HCT116 (cell line): Measurements from ENCODE around the gene ATP2B1.

DNA sequence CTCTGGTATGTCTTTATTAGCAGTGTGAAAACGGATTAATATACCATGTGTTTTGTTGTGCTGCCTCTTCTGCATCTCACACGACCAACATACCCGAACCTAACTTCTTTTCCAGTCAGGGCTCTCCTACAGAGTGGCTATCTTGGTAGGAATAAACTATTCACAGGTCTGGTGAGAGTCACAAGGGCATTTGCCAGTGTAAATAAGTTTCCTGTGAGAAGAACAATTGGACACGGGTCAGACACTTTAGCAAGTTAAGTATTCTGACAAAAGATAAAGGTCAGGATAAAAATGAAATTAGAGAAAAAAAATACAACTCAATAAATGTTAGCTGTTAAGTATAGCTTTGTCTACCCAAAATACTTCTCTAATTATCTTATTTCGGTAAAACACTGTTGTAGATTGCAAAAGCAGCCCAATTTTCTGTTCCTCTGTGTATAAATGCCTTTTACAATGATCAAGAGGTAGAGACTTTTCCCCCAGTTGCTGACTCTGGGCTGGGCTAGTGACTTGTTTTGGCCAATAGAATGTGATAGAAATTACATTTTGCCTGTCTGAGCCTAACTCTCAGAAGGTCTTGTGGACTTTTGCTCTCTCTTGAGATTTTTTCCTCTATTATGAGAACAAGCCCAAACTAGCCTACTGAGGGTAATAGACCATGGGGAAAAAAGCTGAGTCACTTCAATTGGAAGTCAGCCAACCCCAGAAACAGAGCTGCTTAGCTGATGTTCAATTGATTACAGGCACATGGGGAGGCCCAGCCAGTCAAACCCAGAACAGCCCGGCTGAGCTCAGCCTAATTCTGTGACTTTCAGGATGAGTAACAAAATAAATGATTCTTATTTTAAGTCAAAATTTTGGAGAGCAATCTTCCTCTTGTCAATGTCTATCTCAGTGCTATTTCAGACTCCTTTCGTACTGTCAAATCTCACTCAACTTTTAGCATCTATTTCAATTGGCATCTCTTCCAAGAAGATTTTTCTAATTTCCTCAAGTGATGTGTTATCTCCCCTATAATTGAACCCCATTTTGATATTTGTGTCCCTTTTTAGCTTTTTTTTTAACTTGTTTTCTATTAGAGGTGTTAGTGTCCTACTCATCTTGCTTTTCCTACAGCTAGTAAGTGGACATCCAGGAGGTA, 61.3 kb downstream of the MYF5 start:
- RRBS = no CpG with 5 or more reads among the region's 7 CpGs

DNA sequence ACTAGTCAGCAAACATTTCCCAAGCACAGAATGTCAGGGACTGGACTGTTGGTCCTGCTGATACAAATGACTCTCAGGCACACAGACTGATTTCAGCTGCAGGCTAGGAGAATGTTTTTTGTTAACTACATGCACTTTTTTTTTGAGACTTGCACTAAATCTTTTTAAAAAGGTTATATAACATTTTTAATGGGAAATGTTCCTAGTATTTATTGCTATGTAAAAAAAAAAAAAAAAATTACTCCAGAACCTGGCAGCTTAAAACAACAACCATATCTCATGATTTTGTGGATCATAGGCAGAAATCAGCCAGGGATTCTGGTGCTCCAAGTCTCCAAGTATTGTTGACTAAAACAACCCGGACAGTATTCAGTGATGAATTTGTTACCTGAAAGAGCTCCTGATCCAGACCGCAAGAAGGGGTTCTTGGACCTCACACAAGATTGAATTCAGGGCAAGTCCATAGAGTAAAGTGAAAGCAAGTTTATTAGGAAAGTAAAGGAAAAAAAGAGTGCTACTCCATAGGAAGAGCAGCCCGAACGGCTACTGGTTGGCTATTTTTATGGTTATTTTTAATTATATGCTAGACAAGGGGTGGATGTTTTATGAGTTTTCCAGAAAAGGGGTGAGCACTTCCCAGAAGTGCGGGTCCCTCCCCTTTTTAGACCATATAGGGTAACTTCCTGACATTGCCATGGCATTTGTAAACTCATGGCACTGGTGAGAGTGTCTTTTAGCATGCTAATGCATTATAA, 131.5 kb downstream of the ACSS3 start:
- RRBS = no CpG with 5 or more reads among the region's 5 CpGs

DNA sequence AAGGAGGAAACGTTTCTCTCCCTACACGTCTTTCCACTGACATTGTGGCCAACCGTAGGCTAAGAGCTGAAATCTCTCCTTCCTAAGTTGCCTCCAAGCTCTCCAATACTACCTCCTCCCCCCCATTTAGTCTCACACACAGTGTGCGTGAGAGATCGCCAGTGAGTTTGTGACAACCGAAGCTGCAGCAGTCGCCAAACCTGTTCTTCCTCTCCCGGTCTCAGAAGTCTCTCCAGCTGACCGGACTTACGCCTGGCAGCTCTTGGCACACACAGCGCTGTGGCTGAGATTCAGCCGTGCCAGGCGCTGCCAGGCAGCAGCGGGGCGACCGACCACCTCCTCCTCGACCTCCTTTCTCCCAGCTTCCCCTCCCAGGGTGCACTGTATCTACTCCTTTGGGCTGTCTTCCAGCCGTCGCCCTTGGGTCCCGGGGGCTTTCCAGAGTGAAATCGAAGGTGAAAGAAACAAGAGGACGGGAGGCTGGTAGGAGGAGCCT, 385 bp upstream of the TMTC2 start:
- RRBS = under 1% methylated on average over 3 of the region's 22 CpGs

DNA sequence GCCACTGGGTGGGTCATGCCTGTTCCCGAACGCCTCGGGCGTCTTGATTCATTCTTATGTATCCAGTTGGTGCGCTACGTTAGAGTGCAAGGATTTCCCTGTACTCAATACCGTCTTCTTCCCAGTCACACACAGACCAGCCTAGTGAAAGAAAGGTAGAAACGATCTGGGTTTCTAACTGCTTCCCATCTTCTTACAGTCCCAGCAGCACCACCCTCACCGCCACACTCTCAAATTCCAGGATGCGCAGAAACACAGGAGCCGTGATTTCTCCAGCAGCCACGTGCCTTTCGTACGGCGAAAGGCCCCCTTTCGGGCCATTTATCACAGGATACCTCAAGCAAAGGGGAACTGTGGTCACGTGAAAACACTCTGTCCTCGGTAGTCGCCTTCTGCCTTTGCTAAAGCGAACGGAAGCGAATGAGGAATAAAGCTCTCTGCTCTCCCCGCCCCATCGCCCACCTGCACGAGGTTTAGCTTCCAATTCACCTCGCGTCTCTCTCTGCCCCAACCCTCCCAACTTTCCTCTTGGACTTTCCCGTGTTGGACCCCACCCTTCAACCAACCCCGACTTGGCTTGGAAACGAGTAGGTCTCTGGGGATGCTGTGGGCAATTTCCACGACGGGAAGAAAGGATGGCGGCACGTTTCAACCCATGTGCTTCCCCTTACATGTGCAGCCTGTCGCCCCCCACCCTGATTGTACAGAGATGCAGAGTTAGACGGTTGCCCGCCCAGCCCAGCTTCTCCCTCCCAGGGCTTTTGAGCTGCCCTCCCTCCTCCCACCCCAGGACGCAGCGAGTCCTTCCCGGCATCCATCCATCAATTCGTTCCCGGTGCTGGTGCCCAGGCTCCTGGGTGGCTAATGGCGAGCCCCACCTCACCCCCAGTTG, 750 bp downstream of the SLC6A15 start:
- RRBS = no CpG with 5 or more reads among the region's 43 CpGs

DNA sequence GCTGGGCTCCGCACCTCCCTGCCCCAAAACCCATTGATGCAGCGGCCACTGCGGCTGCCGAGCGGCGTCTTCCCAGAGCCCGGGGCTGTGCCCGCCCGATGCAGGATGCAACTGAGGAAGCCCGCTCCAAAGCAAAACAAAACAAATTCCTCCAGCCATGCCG, 235 bp upstream of the SLC6A15 start:
- RRBS = no CpG with 5 or more reads among the region's 11 CpGs

GRCh38 chr12:85279259-85279630, 775 bp upstream of the ALX1 start:
- RRBS = no CpG with 5 or more reads among the region's 20 CpGs

DNA sequence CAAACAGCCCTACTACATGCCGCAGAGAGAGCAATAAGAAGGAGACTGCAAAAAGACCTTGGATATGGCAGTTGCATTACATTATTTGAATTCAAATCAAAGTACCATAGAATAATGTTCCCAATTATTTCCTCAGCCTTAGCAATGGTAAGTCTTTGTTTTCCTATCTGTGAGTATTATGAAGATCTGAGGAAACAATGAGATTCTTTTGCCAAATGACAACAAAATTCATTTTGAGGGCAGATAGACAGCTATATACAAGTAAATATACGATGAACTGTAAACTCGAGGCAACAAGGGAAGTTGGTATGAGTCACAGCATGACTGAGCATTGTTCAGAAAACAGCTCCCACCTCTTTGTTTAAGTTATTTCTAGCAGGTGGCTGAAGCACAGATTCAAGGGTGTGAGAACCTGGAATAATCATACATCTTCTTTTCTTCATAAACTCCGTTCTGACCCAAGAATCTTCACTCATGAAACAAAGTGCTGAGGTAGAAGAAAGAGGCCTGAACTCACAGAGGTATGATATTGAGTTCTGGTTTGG, 364.0 kb upstream of the KITLG start:
- RRBS = no CpG with 5 or more reads among the region's 4 CpGs

- RRBS = no CpG with 5 or more reads among the region's 5 CpGs
Observed at GRCh38 chr12:89087249-89087665, 265.0 kb downstream of the DUSP6 start.

GRCh38 chr12:89140513-89141018, 211.7 kb downstream of the DUSP6 start:
- RRBS = no CpG with 5 or more reads among the region's 5 CpGs

DNA sequence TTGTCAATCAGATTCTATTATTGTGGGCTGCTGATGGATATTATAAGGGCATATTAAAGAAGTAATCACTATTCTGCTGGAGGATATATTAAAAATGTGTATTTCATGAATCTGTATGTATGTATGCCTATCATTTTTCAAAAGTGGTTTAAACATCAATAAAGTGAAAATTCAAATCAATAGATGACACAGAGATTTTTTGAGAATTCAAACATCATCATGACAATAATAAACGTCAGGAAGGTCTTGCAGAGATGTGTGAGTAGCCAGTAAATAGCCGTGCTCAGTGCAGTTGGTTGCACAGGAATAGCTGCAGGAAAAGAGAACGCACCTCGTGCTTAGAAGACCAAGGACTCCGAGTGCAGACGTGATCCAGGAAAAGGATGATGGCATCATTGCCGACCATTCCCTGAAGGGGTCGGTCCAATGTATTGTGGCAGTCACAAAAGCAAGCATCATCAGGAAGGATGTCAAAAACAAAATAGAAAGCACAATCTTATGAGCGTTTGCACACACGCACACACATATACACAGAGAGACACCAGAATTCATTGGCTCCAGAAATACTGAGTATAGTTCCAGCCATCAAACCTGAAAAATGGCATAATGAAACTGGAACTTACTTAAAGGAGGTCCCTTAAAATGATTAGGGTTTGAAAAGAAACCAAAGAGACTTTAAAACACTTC, 12.8 kb downstream of the DUSP6 start:
- RRBS = no CpG with 5 or more reads among the region's 10 CpGs

- RRBS = no CpG with 5 or more reads among the region's 8 CpGs
Observed at GRCh38 chr12:89383956-89384688, 31.8 kb upstream of the DUSP6 start.

DNA sequence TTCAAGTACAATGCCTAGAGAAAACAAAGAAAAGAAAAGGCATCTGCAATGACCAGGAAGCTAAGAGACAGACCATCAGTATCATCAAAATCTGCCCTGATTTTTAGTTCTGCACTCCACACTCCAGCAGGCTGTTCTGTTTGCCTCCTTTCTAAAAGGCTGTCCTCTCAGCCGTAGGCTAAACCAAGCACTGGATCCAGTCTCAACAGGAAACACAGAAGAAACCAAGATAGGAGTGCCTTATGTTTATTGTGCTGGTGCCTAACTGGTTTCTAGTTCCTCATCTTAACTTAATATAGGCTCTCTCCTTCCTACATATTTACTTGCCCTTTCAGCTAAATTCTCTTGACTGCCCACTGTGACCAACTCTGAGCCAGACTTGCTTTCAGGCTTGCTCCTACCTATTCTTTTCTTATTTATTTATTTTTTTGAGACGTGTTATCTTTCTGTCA, 30.9 kb downstream of the GALNT4 start:
- RRBS = no CpG with 5 or more reads among the region's 2 CpGs

DNA sequence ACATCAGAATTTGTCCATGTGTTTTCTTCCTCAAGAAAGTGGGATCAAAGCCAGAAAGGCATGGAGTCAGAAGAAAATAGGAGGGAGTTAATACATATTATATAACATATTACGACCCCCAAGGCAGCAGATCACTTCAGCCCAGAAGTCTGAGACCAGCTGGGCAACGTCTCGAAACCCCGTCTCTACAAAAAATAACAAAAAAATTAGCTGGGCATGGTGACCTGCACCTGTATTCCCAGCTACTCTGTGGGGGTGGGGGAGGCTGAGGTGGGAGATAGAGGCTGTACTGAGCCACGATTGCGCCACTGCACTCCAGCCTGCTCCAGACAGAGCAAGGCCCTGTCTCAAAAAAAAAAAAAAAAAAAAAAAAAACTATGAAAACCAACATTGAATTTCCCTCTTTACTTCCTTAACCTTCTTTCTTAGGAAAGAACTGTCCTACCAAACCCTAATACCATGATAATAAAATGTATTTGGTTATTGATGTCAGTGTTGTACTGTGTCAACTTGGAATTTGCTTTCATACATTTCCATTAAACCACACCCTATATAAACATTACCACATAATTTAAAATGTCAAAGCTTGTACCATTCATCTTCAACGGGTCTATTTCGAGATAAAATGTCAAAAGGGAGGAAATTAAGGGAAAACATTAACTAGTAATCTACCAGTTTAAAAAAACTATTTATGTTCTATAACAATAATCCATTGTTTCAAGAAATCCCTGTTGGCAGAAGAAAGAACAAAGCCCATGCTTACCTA, 17.5 kb downstream of the GALNT4 start:
- RRBS = no CpG with 5 or more reads among the region's 8 CpGs

DNA sequence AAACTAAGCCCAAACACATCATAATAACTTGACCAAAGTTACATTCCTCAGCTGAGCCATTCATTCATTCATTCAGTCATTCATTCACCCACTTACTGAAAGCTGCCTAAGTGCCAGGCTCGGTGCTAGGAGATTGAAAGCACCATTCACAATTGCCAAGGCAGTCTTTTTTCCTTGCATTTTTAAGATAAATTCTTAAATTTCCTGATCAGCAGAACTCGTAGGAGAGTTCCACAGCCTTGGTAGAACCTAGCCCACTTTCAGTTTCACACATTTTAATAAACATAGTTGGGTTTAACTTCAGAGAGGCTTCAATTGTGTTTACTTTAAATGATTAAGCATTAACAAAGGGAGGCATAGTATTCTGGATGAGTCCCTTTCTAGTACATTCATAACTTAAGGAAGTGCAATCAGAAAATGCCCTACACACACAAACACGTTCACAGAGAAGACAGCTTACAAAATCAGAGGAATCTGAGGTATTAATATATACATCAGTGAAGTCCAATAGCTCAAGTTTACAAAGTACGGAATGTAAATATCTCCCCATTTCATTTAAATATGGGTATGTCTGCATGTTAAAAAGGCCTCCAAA, 2.9 kb downstream of the GALNT4 start:
- RRBS = no CpG with 5 or more reads among the region's 4 CpGs

- RRBS = no CpG with 5 or more reads among the region's 2 CpGs
Observed at GRCh38 chr12:89592360-89592676, 66.5 kb upstream of the POC1B start.

DNA sequence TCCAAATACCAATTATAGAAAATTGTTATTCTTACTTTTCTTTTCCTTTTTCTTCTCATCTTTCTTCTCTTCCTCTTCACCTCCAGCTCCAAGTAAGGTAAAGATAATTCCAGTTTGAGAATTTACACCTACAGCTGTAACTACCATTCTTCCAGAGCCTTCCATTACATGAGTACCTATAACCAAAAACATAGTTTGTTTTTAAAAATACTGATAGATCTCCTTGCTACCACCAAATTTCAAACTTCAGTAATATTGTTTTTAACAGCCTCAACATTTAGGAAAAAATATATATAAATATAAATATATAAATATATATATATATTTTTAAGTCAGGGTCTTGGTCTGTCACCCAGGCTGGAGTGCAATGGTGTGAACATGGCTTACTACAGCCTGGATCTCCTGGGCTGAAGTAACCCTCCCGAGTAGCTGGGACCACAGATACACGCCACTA, 78.1 kb downstream of the ATP2B1 start:
- RRBS = no CpG with 5 or more reads among the region's 2 CpGs

DNA sequence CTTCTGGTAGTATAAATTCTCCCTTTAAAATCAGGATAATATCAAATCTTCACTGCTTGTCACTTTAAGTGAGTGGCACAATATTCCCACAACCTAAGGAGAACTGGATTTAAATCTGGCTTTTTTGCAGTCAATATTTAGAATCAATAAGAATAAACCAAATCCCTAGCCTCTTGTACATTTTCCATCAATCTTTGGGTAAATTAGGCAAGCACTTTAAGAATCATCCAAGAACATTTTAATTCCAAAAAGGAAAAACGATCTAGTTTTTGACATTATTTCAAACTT, 17.9 kb downstream of the ATP2B1 start:
- RRBS = no CpG with 5 or more reads among the region's 1 CpG

DNA sequence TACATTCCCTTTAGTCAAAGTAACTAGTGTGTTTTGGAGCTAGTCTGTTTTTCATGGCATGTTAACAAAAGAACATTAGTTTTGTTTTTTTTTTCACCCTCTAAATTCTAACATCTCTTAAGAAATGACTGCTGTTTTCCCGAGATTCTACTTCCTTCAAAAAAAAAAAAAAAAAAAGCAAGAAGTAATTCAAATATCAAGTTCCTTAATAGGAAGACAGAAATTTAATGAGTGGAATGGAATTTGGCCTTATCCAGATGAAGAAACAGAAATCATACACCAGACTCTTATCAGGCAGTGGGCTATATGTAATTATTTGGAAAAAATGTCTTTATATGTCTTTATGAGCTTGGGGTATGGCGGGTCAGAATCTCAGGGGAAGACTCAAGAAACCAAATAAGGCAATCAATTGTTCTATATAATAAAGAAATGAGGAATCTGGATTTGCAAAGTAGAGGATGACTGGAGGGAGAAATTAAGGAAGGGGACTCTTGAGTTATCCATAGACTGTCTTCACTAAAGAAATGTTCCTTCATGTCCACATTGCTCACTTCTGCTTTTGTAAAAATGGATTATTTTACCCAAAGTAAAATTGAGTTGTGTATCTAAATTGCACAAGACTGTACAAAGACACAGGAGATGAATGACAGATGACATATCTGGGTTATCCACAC, 11.6 kb downstream of the ATP2B1 start:
- RRBS = no CpG with 5 or more reads among the region's 2 CpGs

DNA sequence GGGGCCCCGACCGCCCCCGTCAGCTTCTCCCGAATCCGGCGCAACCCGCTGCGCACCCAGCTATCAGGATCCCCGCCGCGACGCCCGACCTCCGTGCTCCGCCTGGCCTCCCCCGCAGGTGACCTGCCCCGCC, 345 bp downstream of the ATP2B1 start:
- RRBS = 2% methylated on average over 5 of the region's 17 CpGs

GRCh38 chr12:89708560-89709246, at the start of gene ATP2B1:
TSS of gene ATP2B1 (minus strand) at chr12:89708838.
- RRBS = 2% methylated on average over 50 of the region's 91 CpGs